Kidney epithelial cell (primary cell): ENCODE data around the genes SLC2A4 and SPEM1.

DNA sequence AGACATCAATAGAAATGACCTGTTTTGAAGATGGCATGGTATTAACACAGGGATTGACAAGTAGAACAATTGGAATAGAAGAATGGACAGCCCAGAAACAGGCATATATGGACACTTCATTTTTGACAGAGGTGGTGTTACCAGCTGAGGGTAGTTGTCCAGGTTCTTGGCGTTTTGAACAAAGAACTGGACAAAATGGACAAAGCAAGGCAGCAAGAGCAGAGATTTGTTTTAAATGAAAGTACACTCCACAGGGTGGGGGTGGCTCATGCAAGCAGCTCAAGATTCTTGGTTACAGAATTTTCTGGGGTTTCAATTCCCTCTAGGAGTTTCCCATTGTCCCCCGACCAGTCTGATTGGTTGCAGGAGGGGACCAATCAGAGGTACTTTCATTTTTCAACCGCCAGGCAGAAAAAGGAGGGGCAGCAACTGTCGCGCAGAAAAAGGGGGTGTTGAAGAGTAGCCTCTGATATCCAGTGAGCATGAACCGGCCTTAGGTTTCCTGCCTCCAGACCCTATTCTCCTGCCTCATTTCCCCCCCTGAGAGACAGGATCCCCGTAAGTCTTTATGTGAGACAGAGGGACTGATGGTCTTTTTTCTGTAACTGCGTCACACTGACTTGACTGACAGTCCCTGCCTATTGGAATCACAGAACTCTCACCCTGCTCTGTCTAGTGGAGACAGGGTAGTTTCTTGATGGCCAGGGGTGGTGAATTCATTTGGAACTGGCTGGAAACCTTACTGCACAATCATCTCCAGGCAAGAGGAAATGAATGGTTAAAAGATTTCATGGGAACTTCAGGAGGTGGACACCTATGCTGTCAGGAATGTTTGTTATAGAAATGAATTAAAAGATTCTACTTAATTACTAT, 59.4 kb upstream of the ALOX12 start:
- RAMPAGE, long total RNA: no peak
- RRBS: no CpG with 5 or more reads among the region's 8 CpGs

GRCh38 chr17:7011259-7012162, 913 bp upstream of the RNASEK start:
- RAMPAGE, long total RNA: no peak
- RRBS: no CpG with 5 or more reads among the region's 20 CpGs

DNA sequence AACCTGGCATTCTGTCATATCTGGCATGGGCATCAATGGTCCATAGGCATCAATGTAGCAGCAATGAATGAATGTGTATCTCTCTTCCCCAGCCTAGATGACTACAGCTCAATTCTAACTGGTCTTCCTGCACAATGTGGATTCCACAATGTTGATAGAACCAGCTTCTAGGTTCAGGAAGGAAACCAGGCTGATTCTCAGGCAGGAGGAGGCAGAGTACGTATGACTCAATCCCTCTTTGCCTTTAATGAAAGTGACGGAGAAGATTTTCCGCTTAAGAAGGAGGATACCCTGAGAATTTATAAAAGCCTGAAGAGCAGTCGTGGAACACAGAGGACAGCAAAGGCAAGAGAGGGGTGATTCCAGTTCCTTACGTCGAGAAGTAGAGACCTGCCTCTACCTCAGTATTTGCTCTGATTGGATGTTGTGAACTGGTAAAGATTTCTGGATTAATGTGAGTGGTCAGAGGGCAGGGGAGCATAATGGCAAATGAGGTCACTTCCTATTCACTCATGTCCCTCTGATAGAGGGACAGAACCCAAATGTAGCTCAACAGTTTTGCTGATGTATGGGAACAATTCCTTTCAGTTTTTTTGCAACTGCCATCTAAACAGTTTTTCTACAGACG, 15.0 kb upstream of the SLC16A11 start:
- RAMPAGE, long total RNA: no peak
- RRBS: no CpG with 5 or more reads among the region's 7 CpGs

DNA sequence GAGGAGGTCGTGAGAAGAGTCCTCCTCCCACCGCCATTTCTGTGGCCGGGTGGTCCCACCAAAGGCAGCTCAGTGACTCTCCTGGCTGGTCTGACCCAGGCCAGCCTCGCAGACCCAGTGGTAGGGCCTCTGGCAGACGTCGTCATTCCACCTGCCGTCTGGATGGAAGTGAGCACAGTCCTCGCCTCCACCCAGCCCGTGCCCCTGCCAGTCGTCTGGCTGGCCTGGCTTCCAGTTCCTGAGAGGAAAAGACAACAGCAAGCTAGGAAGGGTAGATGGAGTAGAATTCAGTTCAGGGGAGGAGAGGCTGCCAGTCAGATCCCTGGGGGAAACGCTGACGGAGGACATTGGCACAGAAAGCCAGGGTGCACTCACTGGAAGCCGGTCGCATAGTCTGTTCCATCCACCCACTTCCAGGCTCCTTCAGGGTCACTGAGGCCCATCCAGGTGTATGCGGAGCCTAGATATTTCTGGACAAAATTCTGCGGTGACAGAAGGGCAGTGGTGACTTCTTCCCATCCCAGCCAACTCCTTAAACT, 5.0 kb downstream of the CLEC10A start:
- RAMPAGE, long total RNA: no peak
- RRBS: no CpG with 5 or more reads among the region's 16 CpGs

- RAMPAGE, long total RNA: no peak
- RRBS: no CpG with 5 or more reads among the region's 16 CpGs
Observed at GRCh38 chr17:7120585-7121069, 6.0 kb upstream of the ASGR2 start.

- RAMPAGE, long total RNA: no peak
- RRBS: no CpG with 5 or more reads among the region's 30 CpGs
Observed at GRCh38 chr17:7177131-7177906, 1.9 kb downstream of the ASGR1 start.

DNA sequence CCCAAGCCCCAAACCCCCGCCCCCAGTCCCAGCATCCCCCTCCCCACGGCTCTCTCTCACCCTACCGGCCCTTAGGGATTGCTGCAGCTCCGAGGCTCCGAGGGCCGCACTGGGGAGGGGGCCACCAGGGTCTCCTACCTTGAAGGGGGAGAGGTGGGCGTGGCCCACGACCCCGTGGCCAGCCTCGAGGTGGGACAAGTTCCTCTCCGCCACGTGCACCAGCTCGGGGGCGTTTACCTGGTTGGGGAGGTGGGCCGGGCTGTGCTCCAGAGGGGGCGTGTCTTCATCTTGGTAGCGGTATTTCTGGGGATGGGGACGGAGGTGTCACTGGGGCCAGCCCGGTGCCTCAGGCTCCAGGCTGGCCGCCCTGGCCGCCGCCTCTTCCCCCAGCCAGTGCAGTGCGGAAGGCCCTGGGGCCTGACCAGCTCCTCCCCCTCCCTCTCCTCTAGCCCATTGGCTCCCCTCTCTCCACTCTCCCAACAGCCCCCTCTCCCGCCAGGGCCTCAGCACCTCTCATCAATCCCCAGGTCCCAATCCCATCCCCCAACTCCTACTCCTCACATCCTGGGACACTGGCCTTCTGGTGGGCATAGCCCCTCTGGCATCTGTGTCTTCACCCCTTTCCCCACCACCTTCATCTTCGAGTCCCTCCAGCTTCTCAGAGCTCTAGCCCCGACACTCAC, 9.3 kb downstream of the DLG4 start:
- RAMPAGE, long total RNA: no peak
- RRBS: 33% methylated on average over 4 of the region's 26 CpGs

GRCh38 chr17:7248698-7249205, 2.8 kb downstream of the CTDNEP1 start:
- RAMPAGE, long total RNA: no peak
- RRBS: no CpG with 5 or more reads among the region's 6 CpGs

DNA sequence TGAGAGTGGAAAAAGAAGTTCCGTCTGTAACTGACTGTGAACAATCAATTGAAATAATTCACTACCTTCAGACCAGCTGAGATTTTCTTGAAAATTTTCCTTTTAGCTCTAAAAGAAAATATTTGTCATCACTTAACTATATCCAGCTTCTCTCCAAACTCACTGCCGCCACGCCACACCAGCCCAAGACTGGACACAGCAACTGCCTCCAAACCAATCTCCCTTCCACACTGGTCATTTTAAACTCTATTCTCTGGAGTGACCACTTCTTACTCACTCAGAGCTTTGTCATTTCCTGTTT, 3.8 kb upstream of the CLDN7 start:
- RAMPAGE, long total RNA: no peak
- RRBS: no CpG with 5 or more reads among the region's 3 CpGs

DNA sequence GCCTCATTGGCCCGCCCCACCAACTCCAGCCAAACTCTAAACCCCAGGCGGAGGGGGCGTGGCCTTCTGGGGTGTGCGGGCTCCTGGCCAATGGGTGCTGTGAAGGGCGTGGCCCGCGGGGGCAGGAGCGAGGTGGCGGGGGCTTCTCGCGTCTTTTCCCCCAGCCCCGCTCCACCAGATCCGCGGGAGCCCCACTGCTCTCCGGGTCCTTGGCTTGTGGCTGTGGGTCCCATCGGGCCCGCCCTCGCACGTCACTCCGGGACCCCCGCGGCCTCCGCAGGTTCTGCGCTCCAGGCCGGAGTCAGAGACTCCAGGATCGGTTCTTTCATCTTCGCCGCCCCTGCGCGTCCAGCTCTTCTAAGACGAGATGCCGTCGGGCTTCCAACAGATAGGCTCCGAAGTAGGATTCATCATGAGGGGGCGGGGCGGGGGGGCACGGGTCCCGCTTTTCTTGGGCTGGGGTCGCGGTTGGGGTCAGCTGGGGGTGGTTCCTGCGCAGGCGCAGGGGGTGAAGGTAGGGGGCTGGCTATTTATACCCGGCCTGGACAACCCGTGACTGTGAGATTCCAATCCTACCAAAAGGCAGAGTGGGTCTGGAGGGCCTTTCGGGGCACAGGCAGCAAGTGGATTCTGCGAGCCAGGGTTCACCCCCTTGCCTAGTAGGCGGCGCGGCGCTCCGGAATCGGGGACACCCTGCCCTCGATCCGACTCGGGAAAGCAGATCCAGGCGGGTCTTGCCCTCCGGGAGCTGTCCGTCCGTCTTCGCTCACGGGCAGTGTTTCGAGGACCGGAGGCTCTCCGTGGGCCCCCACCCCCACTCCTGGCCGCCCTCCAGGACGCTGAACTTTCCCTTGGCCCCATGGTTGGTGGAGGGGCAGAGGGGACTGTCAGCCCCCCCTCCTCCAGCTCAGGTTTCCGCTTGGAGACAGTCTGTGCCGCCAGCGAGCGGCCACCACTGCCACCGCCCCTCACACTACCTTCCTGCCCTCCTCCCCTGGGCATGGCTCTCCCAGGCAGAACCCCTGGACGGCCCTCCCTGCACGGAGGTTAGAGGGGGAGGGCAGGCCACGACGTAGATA, at the start of gene SLC2A4:
SLC2A4 (plus strand) TSS at position 151 of the 1,079 bp plus-strand sequence.
- RAMPAGE, long total RNA: no peak
- RRBS: 3% methylated on average over 24 of the region's 75 CpGs

DNA sequence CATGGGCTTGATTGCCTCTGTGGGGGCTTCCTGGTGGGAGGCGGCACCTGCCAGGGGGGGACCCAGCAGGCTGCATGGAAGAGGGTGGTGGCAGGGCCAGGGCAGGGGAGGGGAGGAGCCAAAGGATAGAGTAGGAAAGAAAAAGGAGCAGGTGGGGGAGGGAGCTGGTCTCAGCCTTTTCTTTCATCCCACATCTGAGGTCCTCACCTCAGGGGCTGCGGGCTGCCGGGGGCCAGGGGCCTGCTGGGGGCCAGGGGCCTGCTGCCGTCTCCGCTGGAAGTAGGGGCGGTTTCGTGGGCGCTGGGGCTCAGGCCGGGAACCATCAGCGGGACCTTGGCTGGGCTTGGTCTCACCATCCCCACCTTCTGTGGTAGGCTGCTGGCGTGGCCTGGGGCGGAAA, 5.1 kb downstream of the YBX2 start:
- RAMPAGE, long total RNA: no peak
- RRBS: 25% methylated on average over 1 of the region's 12 CpGs

GRCh38 chr17:7309356-7309873, 2.0 kb downstream of the EIF5A start:
- RAMPAGE, long total RNA: no peak
- RRBS: no CpG with 5 or more reads among the region's 11 CpGs

- RAMPAGE, long total RNA: no peak
- RRBS: 80% methylated on average over 8 of the region's 16 CpGs
Observed at GRCh38 chr17:7343247-7343621, 6.9 kb downstream of the ACAP1 start.

GRCh38 chr17:7404201-7404291, 149 bp upstream of the TMEM256 start:
- RAMPAGE, long total RNA: no peak
- RRBS: no CpG with 5 or more reads among the region's 7 CpGs

- RAMPAGE, long total RNA: no peak
- RRBS: no CpG with 5 or more reads among the region's 13 CpGs
Observed at GRCh38 chr17:7405666-7406318, 1.9 kb upstream of the NLGN2 start.

DNA sequence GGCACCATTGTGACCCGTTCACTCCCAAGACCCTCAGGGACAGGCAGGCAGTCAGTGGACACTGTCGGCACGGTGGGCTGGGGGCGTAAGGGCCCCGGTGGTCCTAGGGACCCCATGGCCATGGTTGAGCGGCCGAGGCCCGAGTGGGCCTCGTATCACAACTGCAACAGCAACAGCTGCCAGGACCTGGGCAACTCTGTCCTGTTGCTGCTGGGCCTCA, at the start of gene SPEM1:
SPEM1 (plus strand) TSS at position 54 of the 220 bp plus-strand sequence.
- RAMPAGE, long total RNA: no peak
- RRBS: no CpG with 5 or more reads among the region's 9 CpGs

DNA sequence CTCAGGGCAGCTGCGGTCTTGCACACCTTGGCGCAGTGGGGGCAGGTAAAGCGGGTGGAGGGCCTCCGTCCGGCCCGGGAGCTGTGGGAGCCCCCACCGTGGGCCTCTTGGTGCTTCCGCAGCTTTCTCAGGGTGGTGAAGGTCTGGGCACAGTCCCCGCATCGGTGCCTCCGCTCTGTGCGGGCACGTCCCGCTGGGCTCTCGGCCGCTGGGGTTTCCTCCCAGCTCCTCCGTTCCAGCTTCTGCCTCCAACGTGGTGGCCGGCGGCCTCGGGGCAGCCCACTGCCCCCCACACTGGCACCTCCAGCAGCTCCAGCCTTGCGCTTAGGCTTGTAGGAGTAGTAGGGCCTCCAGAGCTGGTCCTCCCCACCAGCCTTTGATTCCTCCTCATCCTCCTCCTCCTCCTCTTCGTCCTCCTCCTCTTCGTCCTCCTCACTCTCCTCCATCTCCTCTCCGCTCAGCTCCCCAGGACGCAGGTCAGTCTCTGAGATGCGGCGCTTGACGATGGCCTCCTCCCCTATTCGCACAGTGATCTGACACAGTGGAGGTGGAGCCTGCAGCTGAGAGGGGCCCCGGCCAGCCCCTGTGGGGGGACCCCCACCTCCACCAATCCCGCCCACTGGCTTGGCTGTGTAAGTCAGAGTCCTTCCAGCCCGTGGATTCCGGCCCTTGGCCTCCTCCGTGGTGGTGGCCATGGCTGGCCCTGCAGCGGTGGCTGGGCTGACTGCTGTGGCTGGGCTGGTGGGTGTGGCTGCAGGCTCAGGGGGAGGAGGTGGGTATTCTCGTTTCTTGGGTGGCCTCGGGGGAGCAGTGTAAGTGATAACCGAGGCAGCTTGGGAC, 16.6 kb downstream of the ZBTB4 start:
- RAMPAGE, long total RNA: no peak
- RRBS: 75% methylated on average over 2 of the region's 39 CpGs

DNA sequence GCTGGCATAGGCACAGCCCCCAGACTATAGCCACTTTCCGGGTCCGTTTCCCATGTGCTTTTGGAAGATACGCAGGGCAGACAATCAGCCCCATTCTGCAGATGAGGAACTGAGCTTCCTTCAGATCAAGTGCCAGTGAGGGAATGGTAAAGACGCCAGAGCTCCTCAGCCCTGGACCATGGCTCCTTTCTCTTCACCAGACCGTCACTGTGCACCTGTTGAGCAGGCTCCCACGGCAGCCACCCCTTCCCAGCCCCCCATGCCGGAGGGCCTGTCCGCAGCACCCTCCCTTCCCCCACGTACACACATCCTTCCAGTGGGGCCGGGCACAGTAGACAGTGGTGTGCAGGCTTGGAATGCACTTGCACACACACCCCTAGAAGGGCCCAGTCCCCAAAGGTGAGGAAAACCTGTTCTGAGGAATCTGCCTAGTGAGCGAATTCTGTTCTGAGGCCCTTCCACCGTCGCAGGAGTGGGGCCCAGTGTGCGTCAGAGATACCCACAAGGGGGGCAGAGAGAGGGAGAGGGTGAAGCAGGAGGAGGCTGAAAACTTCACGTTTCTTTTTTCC, 2.1 kb downstream of the ZBTB4 start:
- RAMPAGE, long total RNA: no peak
- RRBS: 18% methylated on average over 4 of the region's 15 CpGs

GRCh38 chr17:7478400-7478589, 1.1 kb downstream of the ZBTB4 start:
- RAMPAGE, long total RNA: no peak
- RRBS: no CpG with 5 or more reads among the region's 10 CpGs

- RAMPAGE, long total RNA: no peak
- RRBS: no CpG with 5 or more reads among the region's 19 CpGs
Observed at GRCh38 chr17:7557056-7557682, 1.4 kb upstream of the TNFSF13 start.